NCI-H460 (cell line): ENCODE measurements around a stretch of chr20.

GRCh38 chr20:13766640-13766983 is 18.1 kb downstream of the ESF1 start:
RAMPAGE:
- cytosol, long total RNA: no peak
- long total RNA: no peak
- nucleus, long total RNA: no peak

DNA sequence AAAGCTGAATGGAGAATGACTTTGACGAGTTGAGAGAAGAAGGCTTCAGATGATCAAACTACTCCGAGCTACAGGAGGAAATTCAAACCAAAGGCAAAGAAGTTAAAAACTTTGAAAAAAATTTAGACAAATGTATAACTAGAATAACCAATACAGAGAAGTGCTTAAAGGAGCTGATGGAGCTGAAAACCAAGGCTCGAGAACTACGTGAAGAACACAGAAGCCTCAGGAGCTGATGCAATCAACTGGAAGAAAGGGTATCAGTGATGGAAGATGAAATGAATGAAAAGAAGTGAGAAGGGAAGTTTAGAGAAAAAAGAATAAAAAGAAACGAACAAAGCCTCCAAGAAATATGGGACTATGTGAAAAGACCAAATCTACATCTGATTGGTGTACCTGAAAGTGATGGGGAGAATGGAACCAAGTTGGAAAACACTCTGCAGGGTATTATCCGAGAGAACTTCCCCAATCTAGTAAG is 65.7 kb downstream of the FLRT3 start:
RAMPAGE:
- cytosol, long total RNA: no peak
- long total RNA: no peak
- nucleus, long total RNA: no peak

DNA sequence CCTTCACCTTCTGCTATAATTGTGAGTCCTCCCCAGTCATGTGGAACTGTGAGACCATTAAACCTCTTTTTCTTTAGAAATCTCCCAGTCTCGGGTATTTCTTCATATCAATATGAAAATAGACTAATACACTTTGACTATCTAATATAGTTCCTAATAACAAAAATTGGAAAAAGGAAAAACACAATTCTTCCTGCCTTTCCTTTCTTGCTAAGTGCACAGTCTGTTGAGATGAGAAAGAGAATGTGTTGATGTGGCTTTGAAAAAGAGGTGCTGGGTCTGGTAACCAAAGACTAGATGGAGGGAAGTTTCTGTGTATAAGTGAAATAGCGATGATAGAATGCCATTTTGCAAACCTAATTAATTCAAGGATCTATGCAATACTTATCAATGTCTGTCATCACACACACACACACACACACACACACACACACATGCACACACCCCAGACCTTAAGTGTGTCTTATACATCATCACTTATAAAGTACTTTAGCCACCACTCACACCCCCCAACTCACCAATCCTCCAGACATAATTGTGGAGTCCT is 957.9 kb upstream of the FLRT3 start:
RAMPAGE:
- cytosol, long total RNA: no peak
- long total RNA: no peak
- nucleus, long total RNA: no peak

GRCh38 chr20:15309059-15309466 is 971.7 kb upstream of the FLRT3 start:
RAMPAGE:
- cytosol, long total RNA: no peak
- long total RNA: no peak
- nucleus, long total RNA: no peak

DNA sequence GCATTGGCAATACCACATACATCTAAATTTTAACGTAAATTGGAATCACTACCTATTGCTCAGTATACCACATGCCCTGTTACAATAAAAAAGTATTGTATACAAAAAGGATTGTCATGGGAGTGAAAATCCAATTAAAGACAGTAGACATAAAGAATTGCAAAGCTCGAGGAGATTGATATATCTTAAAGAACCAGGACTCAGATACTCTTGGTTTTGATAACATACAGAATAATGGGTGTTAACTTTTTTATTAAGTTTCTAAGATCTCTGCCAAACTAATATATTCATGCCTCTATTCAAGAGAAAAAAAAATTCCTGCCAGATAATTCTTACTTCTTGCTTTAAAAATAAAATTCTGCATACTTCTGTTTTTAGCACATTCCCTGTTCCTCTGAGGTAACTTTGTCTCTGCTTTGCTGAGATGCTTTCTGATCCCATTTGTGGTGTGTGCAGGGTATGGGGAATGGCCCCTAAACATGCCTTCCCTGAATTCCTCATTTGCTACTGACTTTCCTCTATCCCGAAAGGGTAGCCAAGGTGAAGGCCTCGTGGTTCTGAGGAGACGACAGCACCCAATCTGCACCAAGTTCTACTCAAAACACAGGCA is 958.6 kb downstream of the KIF16B start:
RAMPAGE:
- cytosol, long total RNA: no peak
- long total RNA: no peak
- nucleus, long total RNA: no peak

DNA sequence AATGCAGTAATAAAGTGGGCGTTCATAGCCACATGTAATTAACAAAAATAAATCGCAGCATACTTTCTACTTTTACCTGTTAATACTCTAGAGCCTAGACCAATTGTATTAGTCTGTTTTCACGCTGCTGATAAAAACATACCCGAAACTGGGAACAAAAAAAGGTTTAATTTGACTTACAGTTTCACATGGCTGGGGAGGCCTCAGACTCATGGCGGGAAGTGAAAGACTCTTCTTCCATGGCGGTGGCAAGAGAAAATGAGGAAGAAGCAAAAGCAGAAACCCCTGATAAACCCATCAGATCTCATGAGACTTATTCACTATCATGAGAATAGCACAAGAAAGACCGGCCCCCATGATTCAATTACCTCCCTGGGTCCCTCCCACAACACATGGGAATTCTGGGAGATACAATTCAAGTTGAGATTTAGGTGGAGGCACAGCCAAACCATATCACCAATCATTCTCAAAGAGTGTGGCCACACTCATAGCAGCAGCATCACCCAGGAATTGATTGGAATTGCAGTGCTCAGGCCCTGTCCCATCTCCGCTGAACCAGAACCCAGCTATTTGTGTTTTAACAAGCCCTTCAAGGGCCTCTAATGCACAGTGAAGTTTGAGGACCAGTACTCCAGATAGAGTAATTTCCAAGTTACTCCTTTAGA is 650.1 kb downstream of the KIF16B start:
RAMPAGE:
- cytosol, long total RNA: no peak
- long total RNA: no peak
- nucleus, long total RNA: no peak

DNA sequence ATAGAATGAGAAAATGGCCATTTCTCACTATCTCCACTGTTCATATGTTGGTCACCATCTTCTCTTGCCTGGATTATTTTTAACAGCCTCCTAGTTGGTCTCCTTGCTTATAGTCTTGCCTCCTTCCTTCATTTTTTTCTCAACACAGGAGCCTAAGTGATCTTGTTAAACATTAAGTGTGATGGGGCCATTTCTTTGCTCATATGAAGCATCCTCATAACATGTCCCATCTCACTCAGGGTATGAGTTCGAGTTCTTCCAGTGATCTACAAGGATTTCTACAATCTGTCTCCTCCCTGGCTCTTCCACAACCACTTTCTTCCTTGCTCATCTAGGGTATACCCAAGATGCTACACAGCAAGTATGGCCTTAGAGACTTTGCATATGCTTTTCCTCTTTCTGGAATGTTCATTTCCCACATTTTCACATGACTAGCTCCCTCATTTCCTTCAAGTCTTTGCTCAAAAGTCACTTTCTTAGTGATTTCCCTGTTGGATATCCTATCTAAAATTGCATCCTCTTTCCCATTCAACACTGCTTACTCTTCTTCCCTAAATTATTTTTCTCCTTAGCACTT is 233.4 kb downstream of the KIF16B start:
RAMPAGE:
- cytosol, long total RNA: no peak
- long total RNA: no peak
- nucleus, long total RNA: no peak

GRCh38 chr20:16379206-16380013 is 193.8 kb downstream of the KIF16B start:
RAMPAGE:
- cytosol, long total RNA: no peak
- long total RNA: no peak
- nucleus, long total RNA: no peak

DNA sequence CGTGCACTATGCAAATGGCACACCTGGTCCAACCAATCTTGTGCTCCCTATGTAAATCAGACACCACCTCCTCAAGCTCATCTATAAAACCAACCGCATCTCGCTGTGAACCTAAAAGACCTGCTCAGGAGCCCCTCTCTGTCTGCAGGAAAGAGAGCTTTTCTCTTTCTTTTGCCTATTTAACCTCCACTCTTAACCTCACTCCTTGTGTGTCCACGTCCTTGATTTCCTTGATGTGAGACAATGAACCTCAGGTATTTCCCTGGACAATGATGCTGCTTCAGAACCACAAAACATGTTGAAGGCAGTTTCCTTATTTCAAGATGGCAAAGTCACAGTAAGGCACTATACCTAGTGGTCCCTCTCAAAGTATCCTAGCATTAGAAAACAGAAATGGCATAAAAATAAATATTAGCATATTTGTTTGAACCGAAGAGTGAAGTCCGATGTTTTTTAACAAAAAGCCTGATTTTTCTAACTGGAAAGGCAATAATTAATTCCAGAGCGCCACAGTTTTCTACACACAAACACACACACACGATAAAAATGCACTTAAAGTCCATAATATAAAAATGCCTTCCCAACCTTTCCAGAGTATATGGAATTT is 110.1 kb downstream of the KIF16B start:
RAMPAGE:
- cytosol, long total RNA: no peak
- long total RNA: no peak
- nucleus, long total RNA: no peak

DNA sequence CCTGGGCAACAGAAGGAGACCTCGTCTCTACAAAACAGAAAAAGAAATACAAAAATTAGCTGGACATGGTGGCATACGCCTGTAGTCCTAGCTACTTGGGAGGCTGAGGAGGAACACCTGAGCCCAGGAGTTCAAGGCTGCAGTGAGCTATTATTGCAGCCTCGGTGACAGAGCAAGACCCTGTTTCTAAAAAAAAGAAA is 12.3 kb upstream of the SNRPB2 start:
RAMPAGE:
- cytosol, long total RNA: no peak
- long total RNA: no peak
- nucleus, long total RNA: no peak

DNA sequence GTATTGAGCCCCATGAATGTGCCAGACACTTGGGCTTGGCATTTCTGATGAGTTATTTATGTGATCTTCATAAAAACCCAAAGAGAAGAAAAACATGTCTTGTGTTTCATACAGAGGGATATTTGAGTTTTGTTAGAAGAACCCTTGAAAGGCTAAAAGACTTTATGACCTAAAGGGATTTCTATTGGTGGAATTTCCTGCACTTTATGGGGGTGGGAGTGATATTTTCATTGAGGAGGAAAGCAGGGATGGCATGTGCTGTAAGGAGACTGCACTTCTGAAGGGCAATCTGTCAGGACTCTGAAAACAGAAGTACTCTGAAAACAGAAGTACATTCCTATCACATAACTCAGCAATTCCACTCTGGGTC is 150.1 kb downstream of the OTOR start:
RAMPAGE:
- cytosol, long total RNA: no peak
- long total RNA: no peak
- nucleus, long total RNA: no peak

DNA sequence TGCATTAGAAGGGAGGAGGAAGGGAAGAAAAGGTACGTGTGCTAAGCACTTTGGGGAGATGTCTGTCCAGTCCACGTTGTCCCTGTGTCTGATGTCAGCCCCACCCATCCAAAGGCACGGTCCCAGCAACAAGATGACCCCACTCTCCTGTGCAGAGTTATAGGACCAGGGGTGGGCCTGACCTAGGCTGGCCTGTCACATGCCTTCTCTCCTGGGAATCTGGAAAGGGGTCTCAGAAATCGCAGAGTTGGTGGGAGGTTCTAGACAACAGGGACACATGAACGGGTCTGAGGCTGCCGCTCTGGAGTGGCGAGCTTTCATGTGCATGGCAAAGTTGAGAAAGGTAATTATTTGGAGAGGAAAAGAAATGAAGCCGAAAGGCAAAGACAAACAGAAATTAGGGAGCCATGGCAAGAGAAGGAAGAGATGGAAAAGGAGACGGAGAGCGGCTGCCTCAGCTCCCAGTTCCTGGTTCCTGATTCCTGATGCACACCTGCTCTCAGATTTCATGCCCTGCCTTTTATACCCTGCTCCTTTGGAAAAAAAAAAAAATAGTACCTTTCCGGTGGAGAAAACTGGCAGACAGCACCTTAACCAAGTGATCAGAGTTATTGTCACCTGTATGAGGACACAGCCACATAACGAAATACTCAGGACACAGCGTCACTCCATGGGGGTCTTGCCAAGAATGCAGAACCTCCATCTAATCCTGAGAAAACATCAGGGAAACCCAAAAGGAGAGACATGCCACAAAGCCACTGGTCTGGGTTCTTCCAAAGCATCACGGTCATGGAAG is 29.3 kb downstream of the BFSP1 start:
RAMPAGE:
- cytosol, long total RNA: no peak
- long total RNA: no peak
- nucleus, long total RNA: no peak

DNA sequence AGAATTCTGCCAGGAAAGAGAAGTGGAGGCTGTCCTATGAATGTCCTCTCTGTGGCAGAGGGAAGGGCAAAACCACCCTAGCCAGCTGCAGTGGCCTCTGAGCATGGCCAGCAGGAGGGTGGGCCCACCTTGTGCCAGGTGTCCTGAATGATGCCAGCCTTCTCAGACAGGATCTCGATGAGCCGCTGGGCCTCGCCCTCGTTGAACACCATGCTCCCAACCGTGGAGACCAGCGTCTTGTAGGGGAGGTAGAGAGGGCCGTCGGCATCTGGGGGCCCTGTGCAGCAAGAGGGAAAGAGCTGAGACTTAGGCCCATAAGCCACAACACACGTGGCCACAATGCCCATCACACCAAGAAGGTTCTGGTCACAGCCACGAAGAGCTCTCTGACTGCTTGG is 39.2 kb downstream of the RRBP1 start:
RAMPAGE:
- cytosol, long total RNA: no peak
- long total RNA: no peak
- nucleus, long total RNA: no peak

GRCh38 chr20:17806541-17807520 is 107.1 kb downstream of the BANF2 start:
RAMPAGE:
- cytosol, long total RNA: no peak
- long total RNA: no peak
- nucleus, long total RNA: no peak

GRCh38 chr20:17821788-17822499 is 122.2 kb downstream of the BANF2 start:
RAMPAGE:
- cytosol, long total RNA: no peak
- long total RNA: no peak
- nucleus, long total RNA: no peak

RAMPAGE:
- cytosol, long total RNA: no peak
- long total RNA: no peak
- nucleus, long total RNA: no peak
These were observed 844 bp downstream of the SNX5 start for GRCh38 chr20:17967540-17968359.

RAMPAGE:
- cytosol, long total RNA: no peak
- long total RNA: no peak
- nucleus, long total RNA: no peak
These were observed 36.9 kb downstream of the MGME1 start for GRCh38 chr20:18005224-18006526.

DNA sequence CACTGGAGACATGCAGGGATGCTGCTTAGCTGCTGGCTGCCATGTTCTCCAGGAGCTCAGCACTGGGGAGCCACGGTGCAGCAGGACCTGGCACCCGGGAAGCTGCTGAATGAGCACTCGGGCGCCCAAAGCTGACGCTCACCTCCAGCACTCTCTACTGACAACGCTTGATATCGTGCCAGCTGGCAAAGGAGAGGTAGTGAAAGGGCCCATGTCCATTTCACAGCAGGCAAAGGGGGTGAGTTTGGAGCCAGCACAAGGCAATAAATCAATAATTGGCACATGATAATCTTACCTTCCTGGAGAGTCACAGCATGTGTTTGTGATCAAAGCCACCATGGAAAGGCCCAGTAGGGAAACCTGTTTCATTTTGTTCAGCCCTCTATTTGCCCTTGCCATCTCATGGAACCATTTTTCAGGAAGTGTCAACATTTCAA is 23.3 kb upstream of the SMIM26 start:
RAMPAGE:
- cytosol, long total RNA: no peak
- long total RNA: no peak
- nucleus, long total RNA: no peak

RAMPAGE:
- cytosol, long total RNA: no peak
- long total RNA: no peak
- nucleus, long total RNA: no peak
These were observed 73.7 kb upstream of the SCP2D1 start for GRCh38 chr20:18739947-18740157.

GRCh38 chr20:19239927-19240452 is 27.5 kb downstream of the SLC24A3 start:
RAMPAGE:
- cytosol, long total RNA: no peak
- long total RNA: no peak
- nucleus, long total RNA: no peak